ENCODE measurements around the genes EIF2AK4, BMF, CCDC32 and PPP1R14D.

- PRO-cap, result no peak
Measured at GRCh38 chr15:39797346-39798040, 14.9 kb upstream of the FSIP1 start.

DNA sequence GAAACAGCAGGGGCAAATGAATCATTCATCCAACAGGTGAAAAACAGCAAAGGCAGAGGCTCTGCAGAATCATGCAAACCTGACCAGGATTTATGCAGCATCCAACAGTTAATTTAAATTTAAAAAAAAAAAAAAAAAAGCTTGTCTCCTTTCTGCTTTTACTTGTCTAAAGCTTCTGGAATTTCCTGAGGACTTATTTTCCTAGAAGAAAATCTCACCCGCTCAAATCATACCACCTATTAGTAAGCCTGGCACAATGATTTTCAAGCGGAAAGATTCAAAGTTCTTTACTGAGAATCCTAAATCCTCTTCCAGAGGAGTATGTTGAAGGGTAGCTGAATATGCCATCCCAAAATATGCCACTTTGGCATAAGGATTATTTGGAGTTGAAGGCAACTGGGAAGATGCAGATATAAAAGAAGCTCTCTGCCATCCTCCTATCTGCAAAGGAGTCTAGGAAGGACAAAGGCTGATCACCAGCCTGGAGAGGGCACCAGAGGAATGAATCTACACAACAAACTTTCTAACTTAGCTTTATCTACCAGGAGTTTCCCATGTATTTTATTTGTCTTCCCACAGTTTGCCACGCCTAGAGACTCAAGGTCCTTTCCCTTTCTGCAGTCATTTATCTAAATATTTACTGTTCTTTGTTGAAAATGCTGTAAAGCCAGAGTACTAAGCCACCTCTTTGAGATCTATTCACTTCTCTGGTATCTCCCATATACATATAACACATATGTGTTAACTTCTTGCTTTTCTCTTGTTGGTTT is 32.4 kb downstream of the GPR176 start:
- PRO-cap, result no peak

DNA sequence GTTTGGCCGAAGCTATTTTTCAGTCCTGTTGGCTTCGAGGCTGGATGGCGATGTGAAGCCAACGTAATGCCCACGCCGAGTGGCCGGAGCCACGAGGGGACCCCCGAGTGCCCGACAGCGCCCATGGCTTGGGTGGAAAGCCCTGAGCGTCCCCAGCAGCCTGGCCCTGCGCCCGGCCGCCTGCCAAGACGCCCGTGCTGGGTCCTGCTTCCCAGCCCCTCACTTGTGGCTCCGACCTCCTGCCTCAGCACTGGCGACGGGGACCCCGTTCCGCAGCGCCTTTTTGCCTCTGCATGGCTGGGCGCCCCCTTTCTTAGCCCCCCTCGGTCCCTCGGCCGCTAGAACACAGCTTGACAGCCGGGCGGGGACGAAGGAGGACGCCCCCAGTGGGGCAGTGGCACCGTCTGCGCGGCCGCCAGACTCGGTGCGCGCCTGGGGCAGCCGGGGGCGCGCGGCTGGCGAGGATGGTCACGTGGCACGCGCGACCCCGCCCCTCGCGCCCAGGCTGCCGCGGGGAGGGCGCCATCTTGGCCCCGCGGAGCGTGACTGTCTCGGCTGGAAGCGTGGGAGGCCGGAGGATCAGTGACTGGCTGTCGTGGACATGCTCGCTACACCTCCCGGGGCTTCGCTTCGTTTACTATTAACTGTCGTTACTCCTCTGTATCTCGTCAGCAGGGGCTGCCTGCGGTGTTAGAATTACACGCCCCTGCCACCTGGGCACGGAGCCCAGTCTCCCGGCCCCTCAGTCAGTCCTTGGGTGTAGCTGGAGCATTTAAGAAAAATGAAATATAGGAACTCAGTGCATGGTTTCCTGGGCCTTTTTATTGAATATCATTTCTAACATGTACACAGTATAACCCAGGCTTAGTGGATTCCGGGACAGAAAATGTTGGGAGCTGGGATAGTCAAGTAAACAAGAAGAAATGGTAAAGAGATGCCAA is 711 bp upstream of the GPR176 start:
- PRO-cap, result bidirectional peak, plus-strand start at position 545 of the sequence, minus-strand start at position 408 of the sequence; unidirectional peak, minus-strand start at position 748 of the sequence

- PRO-cap, result bidirectional peak, plus-strand start at chr15:39934135, minus-strand start at chr15:39933993
Measured at GRCh38 chr15:39933887-39934723, at the start of gene EIF2AK4. Gene EIF2AK4, plus strand, starts transcription at chr15:39934115.

DNA sequence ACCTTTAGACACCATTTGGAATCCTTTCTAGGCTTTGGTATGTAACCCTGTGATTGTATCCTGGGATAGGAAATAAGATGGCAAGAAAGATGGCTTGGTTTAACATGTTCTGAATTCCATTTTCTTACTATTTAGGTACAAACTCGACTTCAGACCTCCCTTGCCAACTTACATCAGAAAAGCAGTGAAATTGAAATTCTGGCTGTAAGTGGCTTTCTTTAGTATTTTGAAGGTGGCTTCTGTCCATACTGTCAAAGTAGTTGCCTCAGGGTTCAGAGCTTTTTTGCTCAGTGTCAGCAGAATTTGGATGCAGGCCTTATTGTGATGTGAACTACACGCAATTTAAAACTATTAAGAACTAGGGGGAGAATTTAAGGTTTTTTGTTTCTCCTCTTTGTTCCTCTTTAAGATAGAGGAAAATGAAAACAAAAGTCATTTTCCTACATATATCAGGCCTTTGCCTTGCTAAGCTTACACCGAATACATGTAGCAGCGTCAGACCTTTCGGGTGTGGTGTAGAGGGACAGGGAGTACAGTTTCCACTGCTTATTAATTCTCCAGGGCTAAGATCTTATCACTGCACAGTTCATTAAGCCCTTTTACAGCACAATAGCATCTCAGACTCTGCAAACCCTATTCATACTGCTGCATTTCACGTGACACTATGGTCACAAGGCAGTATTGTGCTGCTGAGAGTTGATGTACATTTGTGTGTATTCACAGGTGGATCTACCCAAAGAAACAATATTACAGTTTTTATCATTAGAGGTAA is 6.8 kb downstream of the SRP14 start:
- PRO-cap, result no peak

DNA sequence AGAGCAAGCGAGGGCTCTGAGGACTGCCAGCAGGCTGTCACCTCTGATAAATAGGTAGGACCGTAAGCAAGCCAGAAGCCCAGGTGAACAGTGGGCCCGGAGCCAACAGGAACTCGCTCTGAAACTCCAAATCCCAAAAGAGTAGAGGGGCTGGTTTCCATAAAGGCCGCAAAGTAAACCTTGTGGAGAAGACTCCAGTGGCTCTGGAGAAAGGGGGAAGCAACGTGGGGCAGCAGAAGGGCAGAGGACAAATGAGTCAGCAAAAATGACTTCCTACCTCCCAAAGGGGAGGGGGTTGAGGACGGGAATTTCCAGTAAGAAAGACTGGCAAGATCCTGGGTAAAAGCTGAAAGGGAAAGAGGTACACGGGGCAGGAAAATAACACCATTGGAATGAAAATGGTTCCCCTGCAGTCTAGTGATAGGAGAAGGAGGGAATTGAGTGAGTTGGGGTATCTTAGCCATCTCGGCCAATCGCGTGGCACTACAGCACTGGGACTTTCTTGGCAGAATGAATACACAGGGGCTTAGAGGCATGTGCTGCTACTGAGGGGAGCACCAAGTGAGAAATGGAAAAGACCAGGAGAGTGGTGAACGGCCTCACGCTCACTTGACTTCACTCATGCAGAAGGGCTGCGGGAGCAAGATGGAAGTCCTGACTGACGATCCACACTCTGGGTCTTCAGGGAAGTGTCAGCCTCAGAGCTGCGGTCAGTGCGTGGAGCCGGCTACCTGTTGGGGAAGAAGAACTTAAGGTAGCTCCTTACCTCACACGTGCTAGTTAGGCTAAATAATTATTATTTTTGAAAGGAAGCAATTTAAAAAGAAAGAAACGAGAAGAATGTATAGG is 33.2 kb downstream of the BMF start:
- PRO-cap, result no peak

DNA sequence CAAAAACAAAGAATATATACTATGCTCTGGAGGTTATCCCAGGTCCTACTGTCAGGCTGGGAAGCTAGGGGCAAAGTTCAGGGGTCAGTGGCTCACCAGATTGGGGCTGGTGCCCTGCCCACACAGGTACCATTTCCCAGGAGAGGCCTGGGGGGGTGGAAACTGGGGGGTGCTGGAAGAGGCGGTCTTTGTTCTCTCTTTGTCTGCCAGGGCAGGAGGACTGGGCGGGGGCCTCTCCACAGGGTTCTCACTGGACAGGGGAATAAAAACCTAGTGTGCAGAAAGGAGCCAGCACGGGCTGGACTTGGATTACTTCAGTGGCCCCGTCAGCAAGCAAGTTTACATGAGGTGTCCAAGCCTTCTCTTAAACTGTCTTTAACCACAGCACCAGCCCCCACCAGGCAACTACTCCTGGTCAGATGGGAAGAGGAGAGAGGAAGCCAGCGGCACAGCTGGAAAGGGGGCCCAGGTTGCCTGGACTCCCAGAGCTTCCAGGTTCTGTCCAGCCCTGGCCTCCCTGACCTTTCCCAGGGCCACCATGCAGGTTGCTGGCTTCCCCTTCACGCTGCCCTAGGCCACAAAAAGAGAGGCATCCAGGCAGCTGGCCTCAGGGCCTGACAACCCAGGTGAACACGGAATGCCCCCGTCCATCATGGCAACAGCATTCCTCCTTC is 15.9 kb downstream of the BMF start:
- PRO-cap, result no peak

- PRO-cap, result no peak
Measured at GRCh38 chr15:40096086-40096836, 12.4 kb downstream of the BMF start.

DNA sequence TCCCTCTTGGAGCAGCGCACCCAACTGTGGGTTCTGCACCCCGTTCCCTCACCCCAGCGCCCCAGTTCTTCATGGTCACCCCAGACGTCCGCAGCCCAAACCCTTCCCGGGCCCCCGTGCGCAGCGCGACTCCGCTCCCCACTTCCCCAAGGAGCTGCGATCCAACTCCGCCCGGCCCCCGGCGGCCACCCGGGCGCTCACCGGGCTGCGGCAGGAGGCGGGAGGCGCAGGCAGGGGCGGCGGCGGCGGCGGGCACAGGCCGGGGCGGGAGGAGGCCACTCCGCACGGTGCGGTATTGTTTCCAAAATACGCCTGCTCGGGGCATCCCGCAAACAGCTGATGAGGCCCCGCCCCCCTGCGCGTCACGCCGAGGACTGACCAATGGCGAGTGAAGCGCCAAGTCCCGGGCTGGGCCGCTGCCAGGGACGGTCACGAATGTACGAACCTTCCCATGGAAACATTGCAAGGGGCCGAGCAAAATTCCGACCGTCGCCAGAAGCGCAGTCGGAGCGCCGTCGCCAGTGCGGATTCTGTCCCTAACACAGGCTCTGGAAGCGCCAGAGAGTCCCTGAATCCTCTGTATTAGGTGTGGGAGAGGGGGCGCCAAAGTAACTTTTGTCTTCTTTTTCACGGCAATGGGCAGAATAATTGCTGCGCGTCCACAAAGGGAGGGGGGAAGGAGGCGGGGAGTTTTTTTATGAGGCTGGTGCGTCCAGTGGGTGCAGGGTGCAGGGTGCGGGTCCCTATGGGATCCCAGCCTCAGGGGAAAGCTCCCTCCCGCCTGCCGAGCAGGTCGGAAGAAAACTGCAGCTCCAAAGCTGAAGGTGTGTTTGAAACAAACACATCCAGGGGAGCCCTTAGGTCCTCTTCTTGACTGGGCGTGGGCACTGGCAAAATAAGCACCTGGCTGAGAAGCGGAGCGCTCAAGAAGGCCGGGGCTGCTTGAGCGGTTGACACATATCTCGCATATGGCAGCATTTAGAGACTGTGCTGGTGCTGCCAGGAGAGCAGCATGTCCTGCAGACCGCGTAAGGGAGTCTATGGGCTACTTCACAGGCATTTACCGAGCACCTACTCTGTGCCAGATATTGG is at the start of gene BMF:
TSS of gene BMF (minus strand) at position 308 of the 1,092 bp plus-strand sequence.
- PRO-cap, result unidirectional peak, minus-strand start at position 199 of the sequence; unidirectional peak, minus-strand start at position 308 of the sequence

DNA sequence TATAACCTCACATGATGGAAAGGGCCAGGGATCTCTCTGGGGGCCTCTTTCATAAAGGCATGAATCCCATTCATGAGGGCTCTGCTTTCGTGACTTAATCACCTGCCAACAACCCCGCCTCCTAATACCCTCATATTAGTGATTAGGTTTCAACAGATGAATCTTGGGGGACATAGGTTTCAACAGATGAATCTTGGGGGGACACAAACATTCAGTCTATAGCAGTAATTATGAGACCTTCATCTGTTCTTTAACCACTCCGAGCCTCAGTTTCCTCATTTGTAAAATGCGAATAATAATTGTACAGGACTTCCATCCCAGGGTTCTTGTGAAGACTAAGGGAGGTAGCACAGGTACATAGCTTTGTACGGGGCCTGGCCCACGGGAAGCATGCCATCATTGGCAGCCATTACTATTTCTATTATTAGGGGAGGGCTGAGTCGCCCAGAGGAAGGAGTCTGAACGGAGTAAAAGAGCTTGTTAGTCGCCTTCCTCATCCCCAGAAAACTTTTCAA is 10.3 kb downstream of the PAK6 start:
- PRO-cap, result no peak

GRCh38 chr15:40282065-40282506 is 778 bp downstream of the ANKRD63 start:
- PRO-cap, result no peak

DNA sequence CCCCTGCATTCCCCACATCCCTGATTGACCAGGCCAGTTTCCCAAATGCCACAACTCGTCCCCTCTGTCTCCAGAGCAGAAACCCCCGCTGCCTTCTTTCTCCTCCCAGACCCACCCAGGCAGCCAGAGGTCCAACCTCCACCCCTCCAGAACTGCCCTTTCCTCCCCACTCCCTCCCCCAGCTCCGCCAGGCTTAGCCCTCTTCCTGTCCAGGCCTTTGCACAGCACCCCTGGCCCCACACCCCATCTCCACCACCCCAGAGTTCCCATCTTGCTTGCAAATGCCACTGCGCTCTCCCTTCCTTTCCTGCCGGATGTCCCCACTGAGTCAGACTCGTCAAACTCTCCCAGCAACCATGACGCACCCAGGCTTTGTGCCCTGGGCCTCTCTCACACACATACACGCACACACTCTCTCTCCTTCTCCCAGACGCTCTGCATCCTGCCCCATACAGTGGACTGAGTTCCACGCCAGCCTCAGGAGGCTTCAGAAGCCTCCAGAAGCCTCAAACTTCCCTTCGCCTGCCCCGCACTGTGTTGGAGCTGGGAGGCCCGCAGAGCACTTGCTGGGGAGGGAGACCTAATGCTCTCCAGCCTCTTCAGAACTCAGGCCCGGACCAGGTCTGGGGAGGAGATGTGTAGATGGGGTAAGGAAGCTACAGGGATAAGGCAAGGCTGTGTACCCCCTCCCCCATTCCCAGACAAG is 2.8 kb upstream of the CCDC9B start:
- PRO-cap, result no peak

GRCh38 chr15:40366868-40367363 is 8.9 kb downstream of the DISP2 start:
- PRO-cap, result no peak

GRCh38 chr15:40445247-40446011 is 4.7 kb downstream of the BAHD1 start:
- PRO-cap, result no peak

DNA sequence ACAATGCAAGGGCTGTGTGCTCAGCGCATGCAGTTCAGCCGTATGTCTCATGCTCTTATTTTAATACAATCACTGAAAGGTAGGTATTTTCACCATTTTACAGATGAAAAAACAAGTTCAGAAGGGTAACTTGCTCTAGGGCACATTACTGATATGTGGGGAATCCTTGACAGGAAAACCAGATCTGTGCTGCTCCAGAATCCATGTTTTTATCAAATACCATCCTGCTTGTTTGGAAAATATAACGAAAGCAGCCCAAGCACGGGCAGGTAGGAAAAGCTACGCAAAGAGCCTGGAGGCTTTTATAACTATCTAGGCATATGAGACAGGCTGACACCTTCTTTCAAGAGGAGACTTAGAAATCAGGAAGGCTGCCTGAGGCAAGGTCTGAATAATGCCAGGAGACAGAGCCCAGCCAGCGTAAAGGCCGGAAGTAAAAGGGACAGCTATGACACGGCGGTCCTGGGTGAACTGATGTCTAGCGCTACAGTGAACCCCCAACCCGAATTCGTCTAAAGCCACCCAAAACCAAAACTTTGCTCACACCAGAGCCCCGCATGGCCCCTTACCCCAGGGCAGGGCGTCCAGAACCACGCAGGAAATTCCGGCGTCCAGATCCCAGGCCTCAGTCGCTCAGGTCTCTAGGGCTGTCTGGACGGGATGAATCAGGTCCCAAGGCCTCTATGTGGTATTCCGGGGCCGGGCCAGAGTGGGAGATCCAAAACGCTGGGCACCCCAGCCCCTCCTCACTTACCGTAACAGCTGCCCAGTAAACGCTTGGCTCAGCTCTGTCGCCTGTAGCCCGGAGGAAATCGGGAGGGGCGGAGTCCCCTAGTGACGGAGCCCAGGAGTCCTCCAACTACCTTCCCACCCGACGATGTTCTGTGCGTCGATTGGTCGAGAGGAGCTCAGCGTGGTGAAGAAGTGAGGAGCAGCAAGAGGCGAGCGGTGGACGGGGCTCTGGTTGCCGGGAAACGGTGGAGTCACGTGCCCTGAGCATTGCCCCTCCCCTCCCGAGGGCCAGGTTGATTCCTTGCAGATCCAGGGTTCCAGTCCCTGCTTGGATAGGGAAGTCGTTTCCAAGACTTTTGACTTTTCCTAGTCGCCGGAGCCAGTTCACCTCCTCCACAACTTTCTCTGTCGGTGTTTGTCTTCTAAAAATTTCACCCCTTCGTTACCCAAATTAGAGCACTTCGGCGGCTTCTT is at the start of gene CCDC32:
TSS of gene CCDC32 (minus strand) at position 821 of the 1,206 bp plus-strand sequence.
- PRO-cap, result unidirectional peak, plus-strand start at position 449 of the sequence; bidirectional peak, plus-strand start at position 1,016 of the sequence, minus-strand start at position 771 of the sequence

DNA sequence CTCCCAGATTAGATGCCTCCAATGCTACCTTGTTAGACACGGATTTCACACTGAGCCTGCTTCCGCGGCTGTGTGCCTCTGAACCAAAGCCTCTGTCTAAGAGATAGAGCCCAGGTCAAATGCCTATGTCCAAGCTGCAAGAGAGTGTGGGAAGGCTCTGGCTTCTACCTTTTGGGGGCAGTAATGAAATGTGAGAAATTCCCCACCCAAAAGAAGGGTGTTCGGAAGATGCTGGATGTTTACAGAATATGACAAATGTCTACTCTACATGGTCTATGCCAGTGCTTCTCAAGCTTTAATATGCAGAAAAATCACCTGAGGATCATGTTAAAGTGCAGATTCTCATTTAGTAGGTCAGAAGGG is 1.9 kb upstream of the RPUSD2 start:
- PRO-cap, result no peak

GRCh38 chr15:40751704-40752255 is 3.3 kb downstream of the RMDN3 start:
- PRO-cap, result no peak

- PRO-cap, result no peak
Measured at GRCh38 chr15:40808918-40809584, 1.8 kb upstream of the DNAJC17 start.

- PRO-cap, result no peak
Measured at GRCh38 chr15:40828281-40828535, 300 bp downstream of the PPP1R14D start.

DNA sequence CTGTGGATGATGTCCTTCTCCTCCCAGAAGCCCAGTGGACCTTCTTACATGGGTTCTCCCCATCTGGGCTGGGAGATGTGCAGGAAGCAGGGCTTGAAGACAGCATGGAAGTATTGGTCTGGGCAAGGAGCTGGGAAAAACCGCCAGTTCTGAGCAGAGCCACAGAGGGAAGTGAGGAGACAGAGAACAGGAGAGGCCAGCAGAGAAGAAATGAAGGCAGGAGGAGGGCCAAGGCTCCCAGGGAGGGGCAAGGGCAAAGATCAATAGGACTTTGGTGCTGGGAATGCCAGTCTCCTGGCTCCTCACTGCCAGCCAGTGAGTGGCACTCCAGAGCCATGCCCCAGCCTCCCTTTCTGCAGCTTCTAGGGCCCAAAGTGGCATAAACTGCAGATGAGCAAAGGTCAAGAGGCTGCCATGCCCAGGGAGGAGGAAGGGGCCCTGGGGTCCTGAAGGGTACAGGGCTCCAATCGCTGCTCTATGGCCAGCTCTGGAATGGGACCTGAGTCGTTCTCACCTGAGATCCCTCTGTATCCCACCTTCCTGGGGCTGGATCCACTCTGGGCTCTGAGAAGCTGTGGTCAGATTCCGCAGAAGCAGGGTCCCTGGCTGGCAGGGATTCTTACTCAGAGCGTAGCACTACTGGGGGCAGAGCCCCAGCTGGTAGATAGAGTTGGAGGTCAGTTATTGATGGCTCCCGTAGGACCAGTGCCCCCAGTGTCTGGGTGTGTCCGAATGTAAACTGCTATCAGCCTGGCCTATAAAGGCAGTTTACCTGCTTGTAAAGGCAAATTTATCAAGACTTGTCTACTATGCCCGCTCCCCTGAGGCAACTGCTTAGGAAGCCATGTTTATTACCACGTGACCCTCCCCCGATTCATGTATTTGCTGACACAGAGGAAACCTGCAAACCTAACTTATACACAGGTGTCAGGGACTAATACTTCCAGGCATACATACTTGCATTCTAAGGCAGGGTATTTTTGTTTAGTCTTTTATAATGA is at the start of gene PPP1R14D:
TSS of gene PPP1R14D (minus strand) at position 173 of the 1,001 bp plus-strand sequence.
- PRO-cap, result no peak

Measured in type B pancreatic cell (in vitro differentiated cells).